Fibroblast of the aortic adventitia (primary cell): Measurements from ENCODE around the genes PGPEP1, REX1BD, MEF2B and BORCS8.

- CAGE, long polyA plus RNA = no peak
Measured at GRCh38 chr19:18291592-18292201, 10.3 kb upstream of the JUND start.

DNA sequence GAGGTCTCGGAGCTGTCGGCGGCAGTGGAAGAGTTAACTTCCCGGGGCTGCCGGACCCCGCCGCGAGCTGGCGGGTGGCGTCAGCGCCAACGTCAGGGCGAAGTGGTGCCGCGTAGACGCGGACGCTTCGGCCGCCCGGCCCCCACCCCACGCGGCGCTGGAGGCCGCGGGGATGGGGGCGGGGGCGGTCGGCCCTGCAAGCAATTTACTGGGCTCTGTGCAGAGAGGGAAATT is 10.7 kb upstream of the JUND start:
- CAGE, long polyA plus RNA = no peak

DNA sequence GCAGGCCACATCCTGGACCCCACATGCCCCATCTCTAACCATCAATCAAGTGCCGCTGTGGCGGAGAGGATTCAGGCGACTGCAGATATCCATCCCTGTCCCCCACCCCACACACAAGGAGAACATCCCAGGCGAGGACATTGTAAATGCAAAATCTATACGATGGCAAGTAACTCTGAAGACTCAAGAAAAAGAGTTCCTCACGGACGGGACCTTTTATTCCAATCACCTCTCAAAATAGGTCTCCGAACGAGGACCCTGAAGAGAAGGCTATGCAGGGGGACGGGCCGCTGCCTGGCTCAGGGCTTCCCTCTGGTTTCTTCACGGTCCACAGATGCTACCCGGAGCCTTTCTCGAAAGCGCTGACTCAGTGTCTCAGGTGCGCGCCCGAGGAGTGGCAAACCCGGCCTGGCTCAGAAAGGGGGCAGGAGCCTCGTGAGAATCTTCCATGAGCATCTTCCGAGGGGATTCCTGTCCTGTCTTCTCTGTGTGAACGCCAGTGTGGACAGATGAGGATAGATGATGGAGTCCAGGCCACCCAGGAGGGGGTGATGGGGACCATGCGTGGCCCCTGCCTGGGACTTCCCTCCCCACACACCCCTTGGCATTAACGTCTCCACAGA is 16.7 kb downstream of the LSM4 start:
- CAGE, long polyA plus RNA = no peak

- CAGE, long polyA plus RNA = no peak
Measured at GRCh38 chr19:18311405-18311880, 11.4 kb downstream of the LSM4 start.

GRCh38 chr19:18340207-18340973 is at the start of gene PGPEP1:
Gene PGPEP1 (plus strand): TSS chr19:18340598.
- CAGE, long polyA plus RNA = no peak

DNA sequence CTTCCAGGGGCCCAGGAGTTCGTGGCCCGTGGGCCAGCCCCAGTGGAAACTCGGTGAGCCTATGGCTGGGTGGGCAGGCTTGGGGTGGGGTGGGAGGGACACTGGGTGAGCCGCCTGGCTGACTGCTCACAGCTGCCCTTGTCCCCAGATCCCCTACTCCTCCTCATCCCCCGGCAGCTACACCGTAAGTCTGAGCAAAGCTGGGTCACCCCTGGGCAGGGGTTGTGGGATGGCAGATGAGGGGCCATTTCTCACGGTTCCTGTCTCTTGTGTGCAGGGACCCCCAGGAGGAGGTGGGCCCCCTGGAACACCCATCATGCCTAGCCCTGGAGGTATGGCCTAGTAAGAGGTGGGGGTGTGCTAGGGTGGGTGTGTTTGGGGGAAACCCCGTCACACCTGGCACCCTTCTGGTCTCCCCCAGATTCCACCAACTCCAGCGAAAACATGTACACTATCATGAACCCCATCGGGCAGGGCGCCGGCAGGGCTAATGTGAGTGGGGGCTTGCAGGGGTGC is 5.3 kb downstream of the ISYNA1 start:
- CAGE, long polyA plus RNA = no peak

DNA sequence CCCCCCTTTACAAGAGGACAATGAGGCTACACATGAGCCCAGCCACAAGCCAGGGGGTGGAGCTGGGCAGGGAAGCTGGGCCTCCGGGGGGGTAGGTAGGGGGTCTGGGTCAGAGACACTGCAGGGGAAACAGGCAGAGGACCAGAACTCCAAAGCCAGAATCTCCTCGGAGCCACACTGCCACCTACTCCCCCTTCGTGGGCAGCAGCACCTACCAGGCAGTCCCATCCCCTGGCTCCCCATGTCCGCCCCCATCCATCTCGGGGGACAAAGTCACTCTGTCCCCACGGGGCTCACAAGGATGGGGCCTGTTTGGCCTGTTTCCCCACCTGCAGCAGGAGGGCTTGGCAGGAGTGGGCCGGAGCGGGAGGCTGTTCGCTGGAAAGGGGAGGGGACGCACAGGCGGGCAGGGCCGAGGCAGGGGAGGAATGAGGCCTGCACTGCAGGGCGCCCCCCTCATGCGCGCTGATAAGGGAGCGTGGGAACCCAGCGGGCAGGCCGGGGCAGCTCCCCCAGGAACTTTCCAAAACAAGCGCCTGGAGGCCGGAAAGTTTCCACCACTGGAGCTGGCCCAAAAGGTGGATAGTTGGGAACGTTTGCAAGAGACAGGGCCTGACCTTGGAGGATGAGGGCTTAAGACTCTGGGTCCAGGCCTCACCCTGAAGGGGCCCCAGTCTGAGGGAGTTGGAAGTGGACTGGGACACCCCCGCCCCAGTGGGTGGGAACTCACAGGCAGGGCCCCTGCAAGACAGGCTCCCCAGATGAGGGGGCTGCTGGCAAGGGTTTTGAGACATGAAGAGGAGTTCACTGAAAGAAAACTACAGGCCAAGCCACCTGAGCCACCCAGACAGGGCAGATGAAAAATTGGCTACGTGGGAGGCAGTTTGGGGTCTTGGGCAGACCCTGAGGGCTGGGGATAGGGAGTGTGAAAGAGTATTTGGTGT is 719 bp upstream of the ISYNA1 start:
- CAGE, long polyA plus RNA = no peak

- CAGE, long polyA plus RNA = no peak
Measured at GRCh38 chr19:18440860-18441841, 3.2 kb upstream of the ISYNA1 start.

- CAGE, long polyA plus RNA = no peak
Measured at GRCh38 chr19:18472639-18473148, 34.8 kb upstream of the ISYNA1 start.

DNA sequence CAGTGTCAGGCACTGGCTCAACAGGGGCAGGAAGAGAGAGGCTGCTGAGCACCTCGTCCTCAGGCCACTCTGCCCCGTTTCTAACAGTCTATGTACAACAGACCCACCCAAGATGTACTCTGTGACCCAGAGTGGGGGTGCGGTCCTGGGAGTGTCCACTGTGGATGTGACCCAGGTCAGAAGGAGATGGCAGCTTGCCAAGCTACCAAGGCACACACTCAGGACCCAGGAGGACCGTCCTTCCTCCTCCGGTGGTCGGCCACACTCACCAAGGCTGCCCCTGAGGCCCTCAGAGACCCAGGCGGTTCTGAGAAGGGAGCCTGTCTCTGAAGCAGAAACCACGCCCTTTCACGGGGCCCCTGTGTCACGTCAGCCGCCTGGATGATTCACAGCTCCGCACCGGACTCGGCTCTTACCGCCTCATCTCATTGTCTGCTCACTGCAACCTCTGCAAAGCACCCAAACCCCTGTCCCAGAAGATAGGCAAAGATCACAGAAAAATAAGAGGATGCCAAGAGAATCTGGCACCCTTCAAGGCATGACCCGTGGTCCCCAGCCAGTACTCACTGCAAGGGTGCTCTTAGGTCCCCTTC is 35.5 kb downstream of the ELL start:
- CAGE, long polyA plus RNA = no peak

DNA sequence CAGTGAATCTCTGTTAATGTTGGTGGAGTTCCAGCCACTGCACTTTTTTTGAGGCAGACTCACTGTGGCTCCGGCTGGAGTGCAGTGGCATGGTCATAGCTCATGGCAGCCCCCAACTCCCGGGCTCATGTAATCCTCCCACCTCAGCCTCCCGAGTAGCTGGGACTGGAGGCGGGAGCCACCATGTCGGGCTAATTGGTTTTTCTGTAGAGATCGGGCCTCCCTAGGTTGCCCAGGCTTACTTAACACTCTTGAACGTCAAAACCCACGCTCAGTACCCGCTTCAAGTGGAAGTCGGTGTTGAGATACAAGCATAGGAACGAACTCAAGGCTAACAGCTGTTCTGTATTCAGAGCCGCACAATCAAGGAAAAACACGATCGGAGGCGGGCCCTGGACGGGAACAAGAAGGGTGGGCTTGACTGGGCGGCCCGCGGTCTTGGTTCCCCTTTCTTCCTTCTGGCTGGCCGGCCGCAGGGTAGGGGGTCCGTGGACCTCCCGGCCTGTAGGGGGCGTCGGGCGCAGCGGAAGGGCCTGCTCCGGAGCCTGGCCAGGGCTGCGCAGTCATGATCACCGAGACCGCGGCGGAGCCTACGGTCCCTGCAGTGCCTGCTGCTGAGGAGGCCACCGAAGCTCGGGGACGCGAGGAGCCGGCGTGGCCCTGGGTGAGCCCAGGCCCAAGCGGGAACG is at the start of gene REX1BD:
Gene REX1BD, plus strand, starts transcription at position 562 of the 689 bp plus-strand sequence.
- CAGE, long polyA plus RNA = no peak

- CAGE, long polyA plus RNA = no peak
Measured at GRCh38 chr19:18657545-18658446, 21.0 kb downstream of the KLHL26 start.

DNA sequence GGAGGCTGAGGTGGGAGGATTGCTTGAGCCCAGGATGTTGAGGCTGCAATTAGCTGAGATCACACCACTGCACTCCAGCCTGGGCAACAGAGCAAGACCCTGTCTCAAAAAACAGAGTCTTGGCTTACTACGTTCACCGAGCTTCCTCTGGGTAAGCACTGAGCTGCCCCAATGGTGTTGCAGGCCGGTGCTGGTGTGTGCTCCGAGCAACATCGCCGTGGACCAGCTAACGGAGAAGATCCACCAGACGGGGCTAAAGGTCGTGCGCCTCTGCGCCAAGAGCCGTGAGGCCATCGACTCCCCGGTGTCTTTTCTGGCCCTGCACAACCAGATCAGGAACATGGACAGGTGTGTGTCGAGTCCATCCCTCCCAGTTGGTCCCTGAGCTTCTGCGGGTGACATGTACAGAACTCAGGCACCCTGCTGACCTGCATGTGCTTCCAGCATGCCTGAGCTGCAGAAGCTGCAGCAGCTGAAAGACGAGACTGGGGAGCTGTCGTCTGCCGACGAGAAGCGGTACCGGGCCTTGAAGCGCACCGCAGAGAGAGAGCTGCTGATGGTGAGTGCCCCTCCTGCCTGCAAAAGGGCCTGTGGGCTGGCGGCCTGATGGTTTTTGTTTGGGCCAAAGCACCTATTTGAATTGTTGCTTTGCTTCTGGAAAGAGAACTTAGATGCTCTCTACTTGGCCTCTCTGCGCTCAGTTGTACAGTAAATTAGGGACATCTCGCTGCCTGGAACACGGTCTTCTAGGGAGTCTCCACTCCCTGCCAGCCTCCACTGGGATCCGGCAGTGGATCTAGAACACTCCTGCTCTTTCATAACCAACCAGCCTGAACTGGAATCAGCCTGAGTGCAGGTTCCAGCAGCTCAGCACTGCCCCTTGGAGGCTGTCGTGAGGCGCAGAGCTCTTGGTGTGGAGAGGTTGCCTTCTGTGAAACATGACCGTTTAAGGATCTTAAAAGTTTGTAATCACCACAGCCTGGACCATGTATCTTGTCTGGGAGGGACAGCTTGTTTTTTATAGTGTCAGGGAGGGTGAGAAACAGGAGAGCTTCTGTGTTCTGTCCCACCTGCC is 24.3 kb downstream of the UPF1 start:
- CAGE, long polyA plus RNA = no peak

- CAGE, long polyA plus RNA = no peak
Measured at GRCh38 chr19:18879005-18879622, 16.8 kb downstream of the CERS1 start.

- CAGE, long polyA plus RNA = no peak
Measured at GRCh38 chr19:19004302-19004854, 28.9 kb downstream of the SUGP2 start.

DNA sequence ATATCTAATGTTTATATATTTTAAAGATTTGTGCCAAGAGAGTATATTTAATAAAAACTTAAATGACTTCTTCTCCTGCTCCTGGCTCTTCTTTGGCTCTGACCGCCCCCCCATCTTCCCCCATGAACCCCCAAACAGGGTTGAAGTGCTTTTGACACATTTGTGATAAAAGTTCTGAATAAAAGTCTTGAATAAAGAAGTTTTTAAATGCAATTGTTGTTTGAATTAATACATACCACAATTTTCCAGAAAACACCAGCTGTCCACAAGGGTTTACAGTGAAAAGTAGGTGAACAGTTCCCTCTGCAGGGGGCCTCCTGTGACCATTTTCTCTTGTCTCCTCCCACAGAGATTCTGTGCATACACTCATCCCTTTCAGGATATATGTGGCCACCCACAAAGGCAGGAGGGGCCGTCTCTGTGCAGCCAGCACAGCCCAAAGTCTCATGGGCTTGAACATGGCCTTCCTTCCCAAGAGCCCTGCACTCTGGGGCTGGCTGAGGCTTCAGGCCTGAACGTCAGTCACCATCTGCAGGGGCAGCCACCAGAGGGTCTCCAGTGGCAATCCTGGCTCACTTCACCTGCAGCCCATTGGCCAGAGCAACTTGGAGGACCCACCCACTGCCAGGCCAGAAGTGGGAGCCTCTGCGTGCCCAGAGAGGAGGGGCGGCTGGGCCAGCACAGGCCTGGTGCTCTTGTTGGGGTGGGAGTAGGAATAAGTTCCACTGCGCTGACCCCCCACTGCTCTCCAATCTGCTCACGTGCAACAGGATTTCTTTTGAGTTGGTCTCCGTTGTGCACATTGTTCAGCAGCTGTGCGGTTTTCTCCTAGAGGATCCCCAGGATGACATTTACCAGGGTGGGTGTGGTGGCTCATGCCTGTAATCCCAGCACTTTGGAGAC is 25.2 kb downstream of the TMEM161A start:
- CAGE, long polyA plus RNA = no peak

GRCh38 chr19:19119940-19121087 is 18.0 kb downstream of the TMEM161A start:
- CAGE, long polyA plus RNA = no peak

GRCh38 chr19:19169996-19170570 is at the start of gene MEF2B:
Gene MEF2B (minus strand): TSS chr19:19170263.
- CAGE, long polyA plus RNA = no peak

DNA sequence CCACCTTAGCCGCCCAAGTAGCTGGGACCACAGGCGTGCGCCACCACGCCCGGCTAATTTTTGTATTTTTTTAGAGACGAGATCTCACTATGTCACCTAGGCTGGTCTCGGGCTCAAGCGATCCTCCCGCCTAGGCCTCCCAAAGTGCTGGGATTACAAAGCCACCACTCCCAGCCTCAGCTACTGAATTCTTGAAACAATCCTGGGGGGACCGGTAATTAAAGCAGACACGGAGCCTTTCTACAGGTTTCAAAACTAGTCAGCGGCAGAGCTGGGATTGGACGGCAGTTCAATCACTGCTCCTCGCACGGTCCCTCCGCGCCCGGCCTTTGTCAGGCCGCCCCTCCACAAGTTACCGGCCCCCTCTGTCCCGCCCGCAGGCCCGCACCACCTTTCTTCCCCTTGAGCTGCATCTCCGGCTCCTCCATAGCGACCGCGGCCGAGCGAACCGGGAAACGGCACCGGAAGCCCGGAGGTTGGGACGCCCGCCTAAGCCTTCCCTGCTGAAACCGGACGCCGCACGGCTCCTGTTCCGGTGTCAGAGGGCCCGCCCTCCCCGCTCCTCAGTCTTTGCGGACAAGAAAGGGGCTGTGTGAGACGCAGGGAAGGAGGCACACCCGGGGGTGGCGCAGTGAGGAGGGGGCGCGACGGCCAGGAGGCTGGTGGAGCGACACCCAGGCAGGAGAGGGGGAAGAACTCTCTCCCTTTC is at the start of gene BORCS8:
Gene BORCS8, minus strand, starts transcription at position 463 of the 709 bp plus-strand sequence.
- CAGE, long polyA plus RNA = no peak

GRCh38 chr19:19192399-19193371 is 627 bp downstream of the RFXANK start:
- CAGE, long polyA plus RNA = no peak